Spleen (tissue), 7 donors: Measurements from ENCODE around the genes PDLIM5 and ADH7.

- PRO-cap, 4 experiments, result no peak in any of the 4 experiments
- RAMPAGE, long total RNA, 4 experiments, result no peak in any of the 4 experiments
These were observed 274.9 kb upstream of the GRID2 start for GRCh38 chr4:92028855-92029369.

DNA sequence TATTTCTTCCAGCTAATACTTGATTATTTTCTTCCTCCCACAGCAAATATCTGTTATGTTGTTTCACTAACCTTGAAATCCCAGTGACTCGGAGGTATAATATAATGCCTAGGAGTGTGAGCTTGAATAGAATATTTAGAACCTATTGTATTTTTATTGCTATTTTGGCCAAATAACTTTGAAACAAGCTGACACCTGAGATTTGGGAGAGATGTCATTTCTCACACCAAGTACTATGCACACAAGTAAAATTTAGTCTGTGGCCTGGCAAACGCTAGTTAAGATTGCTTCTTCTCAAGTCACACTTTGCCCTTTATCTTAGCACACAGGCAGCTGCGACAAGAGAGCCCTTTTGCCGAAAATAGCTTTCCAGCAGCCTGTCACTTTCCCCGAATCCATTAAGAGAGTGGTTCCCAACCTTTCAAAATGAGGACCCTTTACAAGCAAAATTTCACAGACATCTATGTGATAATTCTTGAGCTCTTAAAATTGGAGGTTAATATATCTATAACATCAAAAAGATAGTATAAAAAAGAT lies 44.7 kb upstream of the PDLIM5 start:
- PRO-cap, 4 experiments, result no peak in any of the 4 experiments
- RAMPAGE, long total RNA, 4 experiments, result no peak in any of the 4 experiments

- PRO-cap, 4 experiments, result no peak in any of the 4 experiments
- RAMPAGE, long total RNA, 4 experiments, result no peak in any of the 4 experiments
These were observed 38.8 kb upstream of the PDLIM5 start for GRCh38 chr4:94412622-94413673.

GRCh38 chr4:94451616-94452547 lies at the start of gene PDLIM5:
PDLIM5 (plus strand) TSS chr4:94451942.
- PRO-cap, 4 experiments, result peak in 4 of 4 experiments; most common plus-strand start chr4:94451901 (in 2); most common minus-strand start chr4:94451806 (in 4)
- RAMPAGE, long total RNA, 4 experiments, result start-site peak on the plus strand in 4 of 4 experiments, at chr4:94451890-94451982 at its widest, 328 to 960 reads per replicate

- PRO-cap, 4 experiments, result no peak in any of the 4 experiments
- RAMPAGE, long total RNA, 4 experiments, result no peak in any of the 4 experiments
These were observed 7.9 kb downstream of the PDLIM5 start for GRCh38 chr4:94459626-94459995.

- PRO-cap, 4 experiments, result no peak in any of the 4 experiments
- RAMPAGE, long total RNA, 4 experiments, result no peak in any of the 4 experiments
These were observed 11.7 kb downstream of the PDLIM5 start for GRCh38 chr4:94463333-94463994.

DNA sequence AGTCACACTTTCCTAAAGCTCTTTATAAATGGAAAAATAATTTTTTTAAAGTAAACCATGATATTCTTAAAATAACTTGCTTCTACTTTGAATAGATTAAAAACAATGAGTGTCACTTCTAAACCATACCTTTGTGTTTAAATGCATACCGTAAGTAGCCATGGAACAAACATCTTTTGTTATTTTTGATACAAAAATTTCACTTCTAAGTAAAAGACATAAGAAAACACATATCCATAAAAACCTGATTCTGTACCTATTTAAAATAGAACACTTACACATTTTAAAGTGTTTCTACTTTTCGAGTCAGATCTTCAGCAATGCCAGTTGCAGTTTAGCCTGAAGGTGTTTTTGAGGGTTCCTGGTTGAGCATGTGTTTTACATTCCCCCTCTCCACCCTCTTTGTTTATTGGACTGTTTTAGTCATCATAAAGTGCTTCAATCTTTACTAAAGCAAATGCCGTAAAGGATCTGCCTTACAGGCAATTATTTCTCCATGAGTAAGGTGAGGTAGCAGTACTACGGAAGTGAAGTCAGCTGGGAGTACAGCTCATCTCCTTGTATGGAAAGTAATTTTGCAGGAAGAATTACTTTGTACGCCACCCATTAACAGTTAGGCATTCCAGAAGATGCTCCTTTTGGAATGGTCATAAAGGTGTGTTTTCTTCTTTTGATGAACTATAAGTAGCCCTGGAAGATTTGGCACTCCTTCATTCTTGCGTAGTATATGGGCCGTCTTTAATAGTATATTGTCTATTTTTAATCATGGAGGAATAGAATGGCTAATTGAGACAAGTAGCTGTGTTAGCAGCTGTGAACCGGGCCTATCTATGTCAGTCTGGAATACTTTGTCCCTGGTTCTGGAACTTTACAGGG lies 36.9 kb downstream of the PDLIM5 start:
- PRO-cap, 4 experiments, result no peak in any of the 4 experiments
- RAMPAGE, long total RNA, 4 experiments, result no peak in any of the 4 experiments

GRCh38 chr4:94599438-94600559 lies 148.1 kb downstream of the PDLIM5 start:
- PRO-cap, 4 experiments, result no peak in any of the 4 experiments
- RAMPAGE, long total RNA, 4 experiments, result no peak in any of the 4 experiments

DNA sequence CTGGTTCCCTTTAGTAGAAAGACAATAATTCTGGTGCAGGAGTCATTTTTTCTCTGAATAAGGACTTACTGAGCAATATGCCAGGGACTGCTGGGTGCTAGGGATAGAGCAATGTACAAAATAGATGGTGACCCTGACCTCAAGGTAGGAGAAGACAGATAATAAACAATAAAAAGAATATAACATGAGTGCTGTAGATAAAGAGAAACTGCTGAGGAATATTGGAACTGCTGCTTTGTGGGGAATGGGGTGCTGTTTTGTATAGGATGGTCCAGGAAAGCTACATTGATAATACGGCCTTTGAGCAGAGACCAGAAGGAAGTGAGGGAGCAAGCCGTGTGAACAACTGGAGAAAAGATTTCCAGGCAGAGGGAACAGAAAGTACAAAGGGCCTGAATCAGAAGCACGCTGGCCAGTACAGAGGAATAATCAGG lies 124.2 kb upstream of the BMPR1B start:
- PRO-cap, 4 experiments, result peak in 1 of 4 experiments; most common plus-strand start position 203 of the sequence (in 1)
- RAMPAGE, long total RNA, 4 experiments, result no peak in any of the 4 experiments

- PRO-cap, 4 experiments, result no peak in any of the 4 experiments
- RAMPAGE, long total RNA, 4 experiments, result no peak in any of the 4 experiments
These were observed 86.9 kb upstream of the BMPR1B start for GRCh38 chr4:94670778-94671368.

GRCh38 chr4:94760407-94760988 lies 2.7 kb downstream of the BMPR1B start:
- PRO-cap, 4 experiments, result no peak in any of the 4 experiments
- RAMPAGE, long total RNA, 4 experiments, result no peak in any of the 4 experiments

DNA sequence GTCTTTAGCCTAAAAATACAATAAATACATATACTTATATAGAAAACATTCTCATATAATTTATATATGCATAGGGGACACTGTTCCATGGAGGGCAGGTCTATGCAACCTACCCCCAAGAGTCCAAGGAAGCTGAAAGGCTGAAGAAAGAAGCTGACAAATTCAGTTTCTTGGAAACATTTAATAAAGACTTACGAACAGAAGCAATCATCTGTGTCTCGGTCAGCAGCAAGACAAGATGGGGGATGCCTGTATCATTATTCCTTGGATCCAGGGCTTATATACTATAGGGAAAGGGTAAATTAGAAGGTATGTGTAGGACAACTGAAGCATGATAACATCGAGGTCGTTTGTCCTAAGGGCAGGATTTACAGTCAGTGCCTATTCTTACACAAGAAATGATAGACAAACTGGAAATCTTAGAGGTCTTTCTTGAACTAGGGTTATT lies 553.1 kb downstream of the STPG2 start:
- PRO-cap, 4 experiments, result no peak in any of the 4 experiments
- RAMPAGE, long total RNA, 4 experiments, result no peak in any of the 4 experiments

- PRO-cap, 4 experiments, result no peak in any of the 4 experiments
- RAMPAGE, long total RNA, 4 experiments, result no peak in any of the 4 experiments
These were observed 28.9 kb upstream of the RAP1GDS1 start for GRCh38 chr4:98232174-98232794.

GRCh38 chr4:98399790-98400519 lies 138.8 kb downstream of the RAP1GDS1 start:
- PRO-cap, 4 experiments, result no peak in any of the 4 experiments
- RAMPAGE, long total RNA, 4 experiments, result no peak in any of the 4 experiments

GRCh38 chr4:98468464-98469155 lies 189.8 kb downstream of the TSPAN5 start:
- PRO-cap, 4 experiments, result peak in 1 of 4 experiments; most common minus-strand start chr4:98468768 (in 1)
- RAMPAGE, long total RNA, 4 experiments, result no peak in any of the 4 experiments

DNA sequence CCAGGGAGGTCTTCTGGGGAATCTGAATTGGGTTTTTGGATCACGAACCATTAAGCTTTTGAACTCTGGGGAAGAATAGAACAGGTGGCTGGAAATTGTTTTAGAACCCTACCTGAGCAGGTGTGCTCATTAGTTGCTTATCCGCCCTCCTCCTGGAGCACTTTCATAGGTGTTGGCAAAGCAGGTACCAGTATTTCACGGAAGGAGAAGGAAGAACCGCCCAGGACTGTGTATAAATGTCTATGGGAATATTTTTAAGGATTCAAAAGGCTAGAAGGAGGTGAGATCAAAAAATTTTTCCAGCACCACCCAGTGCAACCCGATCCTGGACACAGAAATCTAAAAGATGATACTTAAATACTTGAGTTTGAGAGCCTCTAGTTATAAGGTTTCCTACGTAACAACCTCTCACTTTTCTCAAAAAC lies 1.1 kb upstream of the TSPAN5 start:
- PRO-cap, 4 experiments, result no peak in any of the 4 experiments
- RAMPAGE, long total RNA, 4 experiments, result no peak in any of the 4 experiments

- PRO-cap, 4 experiments, result no peak in any of the 4 experiments
- RAMPAGE, long total RNA, 4 experiments, result no peak in any of the 4 experiments
These were observed 785 bp downstream of the ADH5 start for GRCh38 chr4:99087880-99088126.

DNA sequence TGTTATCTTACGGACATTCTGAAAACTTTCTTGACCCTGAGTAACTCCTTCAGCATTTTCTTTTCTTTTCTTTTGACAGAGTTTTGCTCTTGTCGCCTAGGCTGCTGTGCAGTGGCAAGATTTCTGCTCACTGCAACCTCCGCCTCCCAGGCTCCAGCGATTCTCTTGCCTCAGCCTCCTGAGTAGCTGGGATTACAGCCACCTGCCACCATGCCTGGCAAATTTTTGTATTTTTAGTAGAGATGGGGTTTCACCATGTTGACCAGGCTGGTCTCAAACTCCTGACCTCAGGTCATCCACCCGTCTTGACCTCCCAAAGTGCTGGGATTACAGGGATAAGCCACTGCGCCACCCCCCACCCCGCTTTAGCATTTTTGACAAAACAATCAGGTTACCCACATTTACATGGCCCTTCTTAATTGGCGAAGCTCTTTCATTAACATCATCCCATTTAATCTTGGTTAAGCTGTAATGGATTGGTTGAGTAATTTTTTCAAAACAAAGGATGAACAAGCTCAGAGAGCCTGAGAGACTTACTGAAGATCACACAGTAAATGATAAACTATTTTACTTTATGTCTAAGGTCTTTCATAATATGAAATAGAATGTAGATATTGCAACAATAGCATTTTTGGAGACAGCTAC lies 15.1 kb downstream of the ADH1B start:
- PRO-cap, 4 experiments, result no peak in any of the 4 experiments
- RAMPAGE, long total RNA, 4 experiments, result no peak in any of the 4 experiments

DNA sequence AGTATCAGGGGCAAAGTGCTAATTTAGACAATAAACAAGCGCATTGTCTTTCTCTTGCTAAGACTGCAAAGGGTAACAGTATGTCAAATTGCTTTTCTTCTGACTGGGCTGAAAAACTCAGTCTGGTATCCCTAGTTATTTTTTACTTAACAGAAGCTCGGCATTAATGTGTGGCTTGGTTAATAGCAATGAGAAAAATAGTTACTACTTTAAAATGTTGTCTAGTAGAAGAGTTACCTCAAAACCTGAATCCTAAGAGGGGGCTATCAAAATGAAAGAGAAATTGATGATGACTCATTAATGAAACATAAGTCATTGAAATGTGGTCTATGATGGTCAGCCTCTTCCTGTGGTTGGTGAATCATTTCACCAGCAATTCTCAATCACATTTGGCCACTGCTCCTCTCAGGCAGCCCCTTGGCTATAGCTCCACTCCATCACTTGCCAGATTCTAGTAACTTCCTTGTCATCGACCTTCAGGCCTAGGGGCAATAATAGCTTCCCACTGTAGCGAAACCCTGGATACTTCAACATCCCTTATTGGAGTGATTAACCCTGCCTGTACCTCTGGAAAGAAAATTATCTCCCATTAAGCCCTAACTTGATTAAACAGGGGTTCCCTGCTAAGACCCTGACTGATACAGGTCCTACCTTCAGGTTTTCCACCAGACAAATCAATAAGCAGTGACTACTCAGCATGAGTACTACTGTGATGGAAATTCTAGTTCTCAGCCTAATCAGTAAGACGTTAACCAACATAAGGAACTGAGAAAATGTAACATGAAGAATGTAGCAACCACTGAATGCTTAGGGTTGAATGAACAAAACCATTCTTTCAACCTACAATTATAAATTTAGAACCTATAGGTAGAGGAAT lies 30.5 kb downstream of the ADH7 start:
- PRO-cap, 4 experiments, result no peak in any of the 4 experiments
- RAMPAGE, long total RNA, 4 experiments, result no peak in any of the 4 experiments

DNA sequence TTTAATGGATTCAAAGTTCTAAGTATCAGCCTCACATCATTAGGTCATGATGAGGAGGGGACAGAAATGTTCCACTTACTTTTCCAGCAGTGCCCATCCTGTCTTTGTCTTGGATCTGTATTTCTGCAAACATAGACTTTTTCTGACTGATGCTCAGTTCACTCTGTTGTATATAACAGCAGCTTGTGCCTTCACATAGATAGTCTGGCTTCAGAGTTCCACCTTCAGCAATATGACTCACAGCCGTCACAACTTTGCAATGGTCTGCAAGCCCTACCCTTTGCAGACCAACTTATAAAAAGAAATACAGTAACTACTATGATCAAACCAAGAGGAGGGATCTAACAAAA lies at the start of gene ADH7:
Gene ADH7 (minus strand): TSS at position 206 of the 350 bp plus-strand sequence.
- PRO-cap, 4 experiments, result no peak in any of the 4 experiments
- RAMPAGE, long total RNA, 4 experiments, result no peak in any of the 4 experiments